ENCODE measurements around a stretch of chr13.

GRCh38 chr13:30457072-30458072 is 8.4 kb downstream of the HMGB1 start:
- PRO-cap = no peak
- RAMPAGE, long total RNA, 2 experiments = no peak in any of the 2 experiments

- PRO-cap = no peak
- RAMPAGE, long total RNA, 2 experiments = no peak in any of the 2 experiments
Observed at GRCh38 chr13:30618680-30619178, 1.0 kb downstream of the USPL1 start.

DNA sequence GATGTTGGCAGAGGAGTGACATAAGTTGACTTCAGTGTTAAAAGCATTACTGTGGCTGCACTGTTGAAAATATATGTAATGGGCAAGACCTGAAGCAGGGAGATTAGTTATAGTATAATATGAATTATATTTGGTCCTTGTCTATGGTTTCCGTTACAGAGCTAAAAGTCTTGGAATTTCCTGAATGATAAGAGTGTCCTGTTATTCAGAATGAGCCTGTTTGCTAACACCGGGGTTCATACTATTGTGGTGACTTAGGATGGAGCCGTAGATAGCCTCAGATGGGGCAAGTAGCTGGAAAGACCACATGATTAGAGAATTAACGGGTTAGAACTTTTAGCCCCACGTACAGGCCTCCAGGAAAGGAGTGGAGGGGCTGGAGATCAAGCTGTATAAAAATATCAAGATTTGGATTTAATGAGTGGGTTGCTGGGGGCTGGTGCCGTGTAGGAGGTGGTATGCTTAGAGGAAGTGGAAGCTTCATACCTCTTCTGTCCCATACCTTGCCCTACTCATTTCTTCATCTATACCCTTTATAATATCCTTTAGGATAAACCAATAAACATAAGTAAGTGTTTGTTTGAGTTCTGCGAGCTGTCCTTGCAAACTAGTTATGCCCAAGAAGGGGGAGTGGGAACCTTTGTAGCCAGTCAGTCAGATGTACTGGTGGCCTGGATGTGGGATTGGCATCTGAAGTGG is 5.8 kb downstream of the USPL1 start:
- PRO-cap = no peak
- RAMPAGE, long total RNA, 2 experiments = no peak in any of the 2 experiments

DNA sequence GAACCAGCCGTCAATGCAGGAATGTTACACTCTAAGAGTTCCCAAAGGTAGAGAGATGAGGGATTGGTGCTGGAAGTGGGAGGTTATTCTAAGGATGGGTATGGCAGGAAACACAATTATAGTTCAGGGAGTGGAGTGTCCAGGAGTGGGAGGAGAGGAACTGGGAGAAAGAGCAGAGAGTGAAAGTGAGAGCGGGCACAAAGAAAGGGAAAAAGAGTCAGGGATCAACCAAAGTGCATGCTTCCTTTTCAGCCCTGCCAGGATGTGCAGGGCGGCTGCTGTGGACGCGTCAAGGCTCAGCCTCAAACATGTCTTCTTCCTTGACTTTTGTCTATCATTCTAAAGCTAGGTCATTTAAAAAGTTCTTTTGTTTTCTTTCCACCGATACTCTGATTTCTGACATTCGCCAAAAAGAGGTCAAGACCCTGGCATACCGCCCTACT is 37.8 kb upstream of the ALOX5AP start:
- PRO-cap = no peak
- RAMPAGE, long total RNA, 2 experiments = no peak in any of the 2 experiments

- PRO-cap = no peak
- RAMPAGE, long total RNA, 2 experiments = no peak in any of the 2 experiments
Observed at GRCh38 chr13:30908230-30909043, 2.4 kb downstream of the MEDAG start.

DNA sequence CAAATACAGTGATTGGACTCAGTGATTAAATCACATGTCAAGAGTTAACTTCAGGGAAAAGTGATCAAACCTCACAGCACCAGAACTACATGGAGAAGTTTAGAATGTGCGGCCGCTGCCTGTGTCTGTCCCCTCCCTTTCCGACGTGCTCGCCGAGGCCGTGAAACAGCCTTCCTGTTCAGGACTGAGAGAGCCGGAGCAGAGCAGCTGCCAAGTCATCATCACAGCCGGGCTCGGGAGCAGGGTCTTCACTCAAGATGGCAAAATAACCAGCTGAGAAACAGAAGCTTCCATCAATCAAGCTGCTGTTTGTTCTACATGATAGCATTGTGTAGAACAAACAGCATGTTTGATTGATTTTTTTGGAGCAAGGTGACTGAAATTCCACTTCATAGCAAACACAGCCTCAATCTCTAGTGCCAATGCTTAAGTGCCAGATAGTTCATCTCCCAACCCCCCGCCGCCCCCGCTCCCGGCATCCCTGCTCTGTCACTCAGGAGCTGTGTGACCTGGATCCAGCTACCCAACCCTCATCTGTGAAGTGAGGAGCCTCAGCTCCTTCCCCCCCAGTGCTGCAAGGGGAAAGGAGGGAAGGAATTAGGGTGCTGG is 70.6 kb downstream of the HSPH1 start:
- PRO-cap = no peak
- RAMPAGE, long total RNA, 2 experiments = no peak in any of the 2 experiments

DNA sequence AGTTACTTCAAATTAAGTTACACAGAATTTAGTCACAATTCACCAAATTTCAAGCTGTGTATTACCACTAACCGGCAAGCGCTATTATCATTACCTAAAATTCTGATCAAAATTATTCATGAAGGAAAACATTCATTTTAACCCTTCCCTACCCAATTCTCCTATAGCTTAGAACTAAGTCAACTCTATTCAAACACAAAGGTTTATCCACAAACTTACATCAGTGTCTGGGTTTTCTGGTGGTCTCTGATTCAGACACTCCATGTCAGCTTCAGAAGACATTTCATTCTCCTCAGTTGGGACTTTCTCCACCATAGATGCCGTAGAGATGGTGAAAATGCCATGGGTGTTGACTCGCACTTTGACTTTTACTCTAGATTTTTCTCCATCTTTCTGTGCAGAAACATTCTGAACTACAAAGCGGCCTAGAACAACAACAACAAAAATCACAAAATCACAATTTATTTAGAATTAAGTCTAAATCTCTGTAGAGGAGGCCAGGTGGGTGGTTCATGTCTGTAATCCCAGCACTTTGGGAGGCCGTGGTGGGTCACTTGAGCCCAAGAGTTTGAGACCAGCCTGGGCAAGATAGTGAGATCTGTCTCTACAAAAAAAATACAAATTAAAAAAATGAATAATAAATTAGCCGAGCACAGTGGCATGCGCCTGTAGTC is 16.2 kb downstream of the HSPH1 start:
- PRO-cap = no peak
- RAMPAGE, long total RNA, 2 experiments = no peak in any of the 2 experiments

GRCh38 chr13:31945100-31945499 is 86.5 kb upstream of the FRY start:
- PRO-cap = no peak
- RAMPAGE, long total RNA, 2 experiments = no peak in any of the 2 experiments

- PRO-cap = no peak
- RAMPAGE, long total RNA, 2 experiments = no peak in any of the 2 experiments
Observed at GRCh38 chr13:32150600-32151181, 119.1 kb downstream of the FRY start.

DNA sequence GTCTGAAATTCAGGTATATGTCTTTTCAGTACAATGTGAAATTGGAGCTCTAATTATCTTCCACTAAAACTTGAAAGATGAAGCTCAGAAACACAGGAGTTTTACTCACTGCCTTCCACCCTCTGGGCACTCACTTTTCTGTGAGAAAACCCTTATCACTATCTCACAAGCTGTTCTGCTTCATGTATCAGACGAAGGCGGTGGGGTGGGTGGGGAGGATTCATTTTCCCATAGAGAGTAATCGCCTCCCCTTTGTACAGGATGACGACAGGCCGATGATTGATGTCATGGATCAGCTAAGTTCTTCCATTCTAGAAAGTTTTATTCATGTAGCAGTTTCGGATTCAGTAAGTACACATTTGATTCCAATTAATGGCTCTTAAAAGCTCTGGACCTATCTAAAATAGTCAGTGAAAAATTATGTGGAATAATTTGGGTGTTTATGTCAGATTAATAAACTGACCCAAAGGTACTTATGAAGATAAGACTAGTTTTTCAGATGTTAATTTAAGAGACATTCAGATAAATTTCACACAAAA is 139.8 kb downstream of the ZAR1L start:
- PRO-cap = no peak
- RAMPAGE, long total RNA, 2 experiments = no peak in any of the 2 experiments

GRCh38 chr13:32255744-32256306 is 59.3 kb downstream of the ZAR1L start:
- PRO-cap = no peak
- RAMPAGE, long total RNA, 2 experiments = no peak in any of the 2 experiments

GRCh38 chr13:32262654-32262859 is 52.6 kb downstream of the ZAR1L start:
- PRO-cap = no peak
- RAMPAGE, long total RNA, 2 experiments = no peak in any of the 2 experiments

GRCh38 chr13:32315665-32316565 is 607 bp downstream of the BRCA2 start:
- PRO-cap = bidirectional peak, plus-strand start at chr13:32316000, minus-strand start at chr13:32315784
- RAMPAGE, long total RNA, 2 experiments = no peak in any of the 2 experiments

DNA sequence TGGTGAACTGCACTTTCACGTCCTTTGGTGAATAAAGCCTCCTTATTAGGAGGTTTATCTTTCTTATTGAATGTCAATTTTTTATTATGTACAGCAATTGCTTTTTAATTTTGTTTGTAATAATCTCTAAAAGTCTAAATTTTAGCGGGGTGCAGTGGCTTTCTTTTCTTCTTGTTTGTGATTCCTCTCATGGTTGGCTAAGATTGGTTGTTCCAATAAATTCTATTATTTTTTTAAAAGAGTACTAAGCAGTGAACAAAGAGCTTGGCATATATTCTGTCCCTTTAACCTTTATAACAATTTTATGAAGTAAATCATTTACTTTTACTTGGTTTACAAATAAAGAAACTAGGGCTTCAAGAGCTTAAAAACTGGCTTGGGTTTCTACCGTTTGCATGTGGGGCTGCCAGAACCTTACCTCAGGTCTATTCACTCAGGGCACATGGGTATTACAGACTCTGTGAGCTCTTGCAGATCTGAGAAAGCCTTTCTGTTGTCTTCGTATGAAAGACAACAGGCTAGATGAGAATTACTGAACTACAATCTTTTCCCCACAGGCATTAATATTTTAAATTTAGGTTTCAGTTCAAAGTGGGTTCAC is 13.4 kb downstream of the N4BP2L1 start:
- PRO-cap = no peak
- RAMPAGE, long total RNA, 2 experiments = no peak in any of the 2 experiments

DNA sequence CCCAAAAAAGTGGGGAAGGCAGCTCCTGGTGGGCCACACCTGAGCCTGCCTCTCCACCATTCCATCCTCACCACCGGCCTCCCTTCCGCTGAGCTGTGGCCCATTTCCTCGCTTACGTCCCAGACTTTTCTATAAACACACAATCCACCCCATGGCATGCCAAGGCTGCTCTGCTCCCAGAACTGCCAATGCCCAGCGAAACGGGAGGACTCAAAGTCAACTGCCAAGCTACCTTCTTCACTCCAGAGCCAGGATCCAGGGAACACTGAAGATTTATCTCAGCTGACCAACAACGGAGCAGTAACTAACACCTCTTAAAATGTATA is 2.8 kb downstream of the N4BP2L1 start:
- PRO-cap = no peak
- RAMPAGE, long total RNA, 2 experiments = no peak in any of the 2 experiments

DNA sequence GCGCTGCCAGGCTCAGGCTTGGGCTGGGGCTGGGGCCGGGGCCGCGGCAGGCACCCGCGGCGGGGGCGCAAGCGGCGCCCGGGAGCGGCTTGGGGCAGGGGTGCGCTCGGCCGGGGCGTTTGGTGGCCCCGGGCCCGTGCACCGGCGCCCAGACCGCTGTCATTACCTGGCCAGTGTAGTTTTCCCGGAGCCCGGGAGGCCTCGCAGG is 288 bp downstream of the N4BP2L1 start:
- PRO-cap = no peak
- RAMPAGE, long total RNA, 2 experiments = no peak in any of the 2 experiments

GRCh38 chr13:32531898-32532431 is 6.6 kb downstream of the N4BP2L2 start:
- PRO-cap = no peak
- RAMPAGE, long total RNA, 2 experiments = no peak in any of the 2 experiments

- PRO-cap = no peak
- RAMPAGE, long total RNA, 2 experiments = no peak in any of the 2 experiments
Observed at GRCh38 chr13:32753262-32753742, 167.1 kb downstream of the PDS5B start.

DNA sequence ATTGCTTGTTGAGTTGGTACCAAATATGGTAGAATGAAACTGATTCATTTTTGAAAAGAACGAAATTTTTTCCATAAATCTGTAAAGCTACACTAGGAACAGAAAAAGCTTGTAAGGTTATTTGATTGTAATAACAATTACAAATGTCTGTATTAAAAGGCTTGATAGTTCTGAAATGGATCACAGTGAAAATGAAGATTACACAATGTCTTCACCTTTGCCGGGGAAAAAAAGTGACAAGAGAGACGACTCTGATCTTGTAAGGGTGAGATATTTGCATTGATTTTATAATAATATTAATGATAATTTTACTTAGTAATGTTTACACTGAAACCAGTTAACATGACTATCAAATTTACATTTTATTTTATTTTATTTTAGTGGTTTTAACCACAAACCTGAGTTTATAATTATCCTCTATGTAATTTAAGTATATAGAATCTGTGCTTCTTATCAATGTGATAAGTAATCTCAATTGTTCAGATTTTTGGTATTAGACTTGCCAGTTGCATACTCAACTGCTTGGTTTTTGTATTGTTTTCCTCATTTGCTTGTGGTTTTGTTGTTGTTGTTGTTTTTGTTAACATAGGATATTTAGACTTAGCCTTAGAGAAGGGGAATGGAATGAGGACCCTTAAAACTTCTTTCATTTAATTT is 178.2 kb downstream of the PDS5B start:
- PRO-cap = no peak
- RAMPAGE, long total RNA, 2 experiments = no peak in any of the 2 experiments

GRCh38 chr13:33014959-33015600 is 1.1 kb upstream of the KL start:
- PRO-cap = bidirectional peak, plus-strand start at chr13:33015469, minus-strand start at chr13:33015339
- RAMPAGE, long total RNA, 2 experiments = no peak in any of the 2 experiments